Skeletal muscle satellite cell (primary cell): ENCODE measurements around a stretch of chr17.

DNA sequence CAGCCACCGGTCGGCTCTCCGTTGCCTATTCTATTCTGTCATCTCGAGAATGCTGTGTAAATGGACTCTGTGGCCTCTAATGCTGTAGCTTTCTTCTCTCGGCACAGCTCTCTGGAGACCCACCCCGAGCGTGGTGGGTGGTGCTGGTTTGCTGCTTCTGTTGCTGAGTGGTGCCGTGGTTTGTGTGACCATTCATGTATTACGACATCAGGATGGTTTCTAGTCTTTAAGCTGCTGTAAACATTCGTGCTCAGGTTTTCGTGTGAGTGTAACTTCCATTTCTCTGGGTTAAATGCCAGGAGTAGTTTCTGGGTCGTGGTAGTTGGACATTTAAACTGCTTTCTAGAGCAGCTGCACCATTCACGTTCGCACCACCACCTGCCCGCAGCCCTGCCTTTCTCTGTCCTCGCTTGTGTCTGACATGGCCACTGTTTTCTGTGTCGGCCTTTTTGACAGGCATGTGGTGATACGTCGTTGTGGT, 47.6 kb upstream of the ZNF750 start:
- CAGE, long polyA plus RNA = no peak

DNA sequence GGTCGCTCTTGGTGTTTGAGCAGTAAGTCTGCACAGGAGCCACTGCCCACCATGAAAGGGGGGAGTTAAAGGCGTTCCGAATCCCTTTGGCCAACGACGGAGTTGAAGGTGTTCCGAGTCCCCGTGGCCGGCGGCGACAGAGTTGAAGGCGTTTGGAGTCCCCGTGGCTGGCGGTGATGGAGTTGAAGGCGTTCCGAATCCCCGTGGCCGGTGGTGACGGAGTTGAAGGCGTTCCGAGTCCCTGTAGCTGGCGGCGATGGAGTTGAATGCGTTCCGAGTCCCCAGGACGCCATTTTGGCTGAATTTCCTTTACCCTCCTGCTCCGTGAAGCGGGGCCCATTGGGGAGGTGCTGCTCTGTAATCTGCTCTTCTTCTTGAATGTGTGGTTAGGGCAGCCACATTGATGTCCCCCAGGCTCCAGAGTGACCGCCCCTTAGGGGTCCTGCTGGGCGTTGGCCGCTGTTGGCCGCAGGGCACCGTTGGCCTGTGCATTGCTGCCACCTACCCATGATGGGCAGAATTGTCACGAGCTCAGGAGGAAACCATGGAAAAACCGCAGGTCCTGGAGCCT, 73.6 kb upstream of the ZNF750 start:
- CAGE, long polyA plus RNA = no peak

DNA sequence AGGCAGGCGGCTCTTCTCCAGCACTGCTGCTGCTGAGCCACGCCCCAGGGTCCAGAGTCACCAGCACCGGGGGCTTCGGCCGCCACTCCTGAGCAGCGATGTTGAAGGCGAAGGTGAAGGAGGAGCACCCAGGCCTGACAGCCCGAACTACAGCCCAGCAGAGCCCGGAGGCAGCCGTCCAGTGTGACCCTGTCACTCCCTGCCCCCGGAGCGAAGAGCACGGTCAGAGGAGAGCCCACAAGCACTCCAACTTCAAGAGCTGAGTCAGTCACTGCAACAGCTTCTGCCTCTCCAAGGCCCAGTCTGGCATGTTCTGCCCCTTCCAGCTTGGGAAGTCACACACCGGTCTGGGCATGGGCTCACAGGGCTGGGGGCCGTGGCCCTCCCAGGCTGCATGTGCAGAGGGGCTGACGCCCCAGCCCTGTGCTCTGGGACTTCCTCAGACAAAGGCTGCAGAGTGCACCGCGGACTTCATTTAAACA, 41.4 kb downstream of the B3GNTL1 start:
- CAGE, long polyA plus RNA = no peak

- CAGE, long polyA plus RNA = no peak
These were observed 778 bp downstream of the METRNL start for GRCh38 chr17:83080304-83080469.

DNA sequence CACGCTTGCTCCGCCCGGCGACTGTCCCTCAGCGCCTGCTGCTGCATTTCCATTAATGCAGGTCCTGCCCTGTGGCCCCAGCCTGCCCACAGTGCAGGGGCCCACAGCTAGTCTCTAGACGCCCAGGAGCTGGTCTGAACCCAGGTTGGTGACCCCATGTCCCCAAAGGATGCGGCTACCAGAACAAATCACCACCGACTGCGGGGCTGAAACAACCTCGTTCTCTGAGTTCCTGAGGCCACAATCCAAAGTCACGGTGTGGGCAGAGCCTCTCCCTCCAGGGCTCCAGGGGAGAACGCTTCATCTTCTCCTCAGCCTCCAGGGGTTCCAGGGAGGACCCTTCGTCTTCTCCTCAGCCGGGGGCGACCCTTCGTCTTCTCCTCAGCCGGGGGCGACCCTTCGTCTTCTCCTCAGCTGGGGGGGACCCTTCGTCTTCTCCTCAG, 15.8 kb downstream of the METRNL start:
- CAGE, long polyA plus RNA = no peak

DNA sequence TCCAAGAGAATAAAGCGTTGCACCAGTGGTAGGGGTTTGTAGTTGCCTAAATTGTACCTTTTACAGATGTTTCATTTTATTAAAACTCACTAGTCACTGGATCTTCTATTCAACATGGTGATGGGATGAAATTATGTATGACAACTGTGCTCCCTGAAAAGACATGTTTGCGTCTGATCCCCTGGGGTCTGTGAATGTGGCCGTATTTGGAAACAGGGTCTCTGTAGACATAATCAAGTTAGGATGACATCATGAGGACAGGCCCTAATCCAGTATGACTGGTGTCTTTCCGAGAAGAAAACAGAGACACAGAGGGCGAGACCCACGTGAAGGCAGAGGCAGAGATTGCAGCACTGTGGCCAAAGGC, 27.4 kb downstream of the METRNL start:
- CAGE, long polyA plus RNA = no peak

GRCh38 chr17:83115838-83116080, 36.4 kb downstream of the METRNL start:
- CAGE, long polyA plus RNA = no peak

DNA sequence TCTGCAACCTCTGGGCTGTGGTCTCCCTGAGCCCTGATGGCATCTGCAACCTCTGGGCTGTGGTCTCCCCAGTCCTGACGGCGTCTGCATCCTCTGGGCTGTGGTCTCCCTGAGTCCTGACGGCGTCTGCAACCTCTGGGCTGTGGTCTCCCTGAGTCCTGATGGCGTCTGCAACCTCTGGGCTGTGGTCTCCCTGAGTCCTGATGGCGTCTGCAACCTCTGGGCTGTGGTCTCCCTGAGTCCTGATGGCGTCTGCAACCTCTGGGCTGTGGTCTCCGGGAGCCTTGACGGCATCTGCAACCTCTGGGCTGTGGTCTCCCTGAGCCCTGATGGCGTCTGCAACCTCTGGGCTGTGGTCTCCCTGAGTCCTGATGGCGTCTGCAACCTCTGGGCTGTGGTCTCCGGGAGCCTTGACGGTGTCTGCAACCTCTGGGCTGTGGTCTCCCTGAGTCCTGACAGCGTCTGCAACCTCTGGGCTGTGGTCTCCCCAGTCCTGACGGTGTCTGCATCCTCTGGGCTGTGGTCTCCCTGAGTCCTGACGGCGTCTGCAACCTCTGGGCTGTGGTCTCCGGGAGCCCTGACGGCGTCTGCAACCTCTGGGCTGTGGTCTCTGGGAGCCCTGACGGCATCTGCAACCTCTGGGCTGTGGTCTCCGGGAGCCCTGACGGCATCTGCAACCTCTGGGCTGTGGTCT, 45.3 kb downstream of the METRNL start:
- CAGE, long polyA plus RNA = no peak